Skeletal muscle cell (primary cell): ENCODE measurements around a stretch of chr13.

- RRBS: no CpG with 5 or more reads among the region's 10 CpGs
Measured at GRCh38 chr13:109685256-109685951, 101.0 kb downstream of the IRS2 start.

DNA sequence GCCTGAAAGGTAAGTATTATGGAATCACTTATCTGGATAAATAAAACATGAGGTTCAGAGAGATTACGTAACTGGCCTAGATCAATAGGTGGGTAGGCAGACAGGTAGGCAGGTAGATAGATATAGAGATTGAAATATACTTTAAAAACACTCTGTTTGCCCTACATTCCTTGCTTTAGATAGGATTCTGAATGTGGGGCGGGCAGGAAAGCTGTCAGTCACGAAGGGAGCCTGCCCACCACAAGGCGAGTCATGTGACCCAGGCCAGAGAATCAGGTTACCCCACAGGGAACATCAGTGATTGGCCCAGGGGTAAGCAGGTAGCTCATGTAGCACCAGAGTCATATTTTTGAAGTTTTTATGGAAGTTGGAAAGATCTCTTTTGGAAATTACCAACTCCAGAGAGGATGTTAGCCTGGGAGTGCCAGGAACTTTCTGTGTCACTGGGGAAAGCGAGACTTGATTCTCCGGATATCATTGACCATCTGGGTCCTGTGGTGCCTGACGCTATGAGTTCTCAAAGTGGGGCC lies 60.4 kb downstream of the IRS2 start:
- RRBS: no CpG with 5 or more reads among the region's 7 CpGs

DNA sequence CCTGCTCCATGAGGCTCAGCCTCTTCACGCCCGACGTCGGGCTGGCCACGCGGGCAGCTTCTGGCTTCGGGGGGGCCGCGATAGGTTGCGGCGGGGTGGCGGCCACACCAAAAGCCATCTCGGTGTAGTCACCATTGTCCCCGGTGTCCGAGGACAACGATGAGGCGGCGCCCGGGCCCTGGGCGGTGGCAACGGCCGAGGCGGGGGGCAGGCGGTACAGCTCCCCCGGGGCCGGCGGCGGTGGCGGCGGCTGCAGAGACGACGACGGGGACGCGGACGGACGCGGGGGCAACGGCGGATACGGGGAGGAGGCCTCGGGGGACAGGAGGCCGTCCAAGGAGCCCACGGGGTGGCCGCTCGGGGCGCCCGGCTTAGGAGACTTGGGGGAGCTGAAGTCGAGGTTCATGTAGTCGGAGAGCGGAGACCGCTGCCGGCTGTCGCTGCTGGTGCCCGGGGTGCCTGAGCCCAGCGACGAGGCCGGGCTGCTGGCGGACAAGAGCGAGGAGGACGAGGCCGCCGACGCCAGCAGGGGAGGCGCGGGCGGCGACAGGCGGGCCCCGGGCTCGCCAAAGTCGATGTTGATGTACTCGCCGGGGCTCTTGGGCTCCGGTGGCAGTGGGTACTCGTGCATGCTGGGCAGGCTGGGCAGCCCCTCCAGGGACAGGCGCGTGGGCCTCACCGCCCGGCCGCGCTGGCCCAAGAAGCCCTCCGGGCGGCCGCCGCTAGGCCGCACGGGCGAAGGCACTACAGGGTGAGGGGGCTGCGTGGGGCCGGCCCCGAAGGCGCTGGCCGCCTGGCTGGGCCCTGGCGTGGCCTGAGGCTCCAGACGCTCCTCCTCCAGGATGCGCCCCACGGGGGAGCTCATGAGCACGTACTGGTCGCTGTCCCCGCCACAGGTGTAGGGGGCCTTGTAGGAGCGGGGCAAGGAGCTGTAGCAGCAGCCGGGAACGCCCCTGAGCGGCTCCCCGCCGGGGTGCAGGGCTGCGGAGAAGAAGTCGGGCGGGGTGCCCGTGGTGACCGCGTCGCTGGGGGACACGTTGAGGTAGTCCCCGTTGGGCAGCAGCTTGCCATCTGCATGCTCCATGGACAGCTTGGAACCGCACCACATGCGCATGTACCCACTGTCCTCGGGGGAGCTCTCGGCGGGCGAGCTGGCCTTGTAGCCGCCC lies 3.3 kb downstream of the IRS2 start:
- RRBS: 95% methylated on average over 29 of the region's 123 CpGs

- RRBS: no CpG with 5 or more reads among the region's 1 CpG
Measured at GRCh38 chr13:109790122-109790589, 3.8 kb upstream of the IRS2 start.

DNA sequence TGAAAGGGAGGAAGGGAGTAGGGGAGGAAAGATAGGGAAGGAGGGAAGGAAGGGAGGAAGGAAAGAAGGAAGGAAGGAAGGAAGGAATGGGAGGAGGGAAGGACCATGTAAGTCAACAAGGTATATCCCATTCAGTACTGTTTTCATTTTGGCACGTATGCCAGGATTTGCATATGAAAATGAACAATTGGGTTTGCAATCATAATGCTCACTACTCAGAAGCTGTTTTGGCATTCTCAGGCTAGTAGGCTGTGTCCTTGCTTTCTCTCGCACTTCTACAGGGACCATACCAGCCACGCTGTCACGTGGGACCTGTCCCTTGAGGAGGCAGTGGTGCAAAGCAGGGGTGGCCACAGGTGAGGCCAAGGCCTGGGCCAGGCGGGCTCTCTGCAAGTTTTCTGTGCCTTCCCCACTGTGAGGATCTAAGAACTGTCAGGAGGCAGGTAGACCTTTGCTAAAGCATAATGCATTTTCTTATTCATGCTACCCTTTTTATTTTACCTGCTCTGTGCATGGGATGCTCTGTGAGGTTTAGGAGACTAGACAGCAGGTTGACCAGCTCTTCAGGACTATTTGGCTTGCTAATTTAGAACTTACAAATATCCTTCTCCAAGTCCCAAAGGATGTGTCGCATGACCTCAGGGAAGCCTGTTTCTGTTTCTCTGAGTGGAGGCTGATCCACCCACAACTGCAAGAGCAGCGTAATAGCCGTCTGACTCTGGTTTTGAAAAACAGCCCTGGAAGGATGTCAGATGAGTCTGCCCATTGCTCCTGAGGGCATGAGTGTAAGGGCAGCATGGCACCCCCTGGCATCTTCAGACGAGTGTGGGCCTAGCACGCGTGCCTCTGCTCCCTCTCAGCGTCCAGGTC lies 89.4 kb upstream of the IRS2 start:
- RRBS: no CpG with 5 or more reads among the region's 12 CpGs

DNA sequence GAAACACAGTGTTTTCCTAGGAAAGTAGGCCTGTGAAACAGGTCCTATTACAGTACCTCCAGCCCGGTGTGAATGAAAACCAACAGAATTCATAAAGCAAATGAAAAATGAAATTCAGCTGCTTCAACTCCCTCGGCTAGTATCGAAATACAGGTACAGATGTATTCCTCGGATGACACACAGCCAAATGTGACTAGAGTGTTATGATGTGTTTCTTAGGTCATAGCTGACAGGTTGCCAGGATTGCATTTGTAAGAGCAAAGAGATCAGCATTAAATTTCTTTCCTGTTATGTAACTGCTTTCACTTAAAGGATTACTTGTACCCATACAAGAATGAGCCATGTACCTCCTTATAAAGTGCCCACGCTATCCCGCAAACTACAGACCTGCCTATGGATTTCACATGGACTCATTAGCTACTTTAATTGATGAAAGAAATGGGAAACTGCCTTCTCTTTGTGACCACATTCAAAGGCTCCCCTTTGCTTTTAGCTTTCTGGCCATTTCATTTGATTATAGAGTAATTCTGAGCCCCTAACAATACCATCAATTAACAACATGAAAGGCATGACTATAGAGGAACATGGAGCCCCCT lies 152.2 kb upstream of the IRS2 start:
- RRBS: no CpG with 5 or more reads among the region's 6 CpGs

DNA sequence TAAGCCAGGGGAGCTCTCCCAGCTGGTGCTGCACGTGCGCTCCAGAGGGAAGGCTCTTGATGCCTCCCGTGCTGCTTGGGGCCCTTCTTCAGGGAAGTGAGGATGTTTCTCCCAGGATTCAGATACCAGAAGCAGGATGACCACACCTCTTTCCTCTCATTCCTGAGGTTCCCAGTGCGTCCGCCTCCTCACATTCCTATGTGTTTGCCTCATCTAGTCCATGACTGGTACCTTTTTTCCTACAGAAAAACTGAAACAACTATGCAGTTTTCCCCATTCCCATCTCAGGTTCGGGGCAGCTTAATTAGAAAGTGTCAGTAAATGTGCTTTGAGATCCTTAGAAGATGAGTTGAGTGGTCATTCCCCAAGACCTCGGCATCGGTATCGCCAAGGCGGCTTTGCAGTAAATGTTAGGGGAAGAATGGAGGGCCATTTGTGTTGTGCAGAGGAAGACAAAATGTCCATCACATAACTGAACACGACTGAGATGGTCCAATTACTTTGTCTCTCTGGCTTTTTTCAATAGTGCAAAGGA lies 231.1 kb upstream of the IRS2 start:
- RRBS: no CpG with 5 or more reads among the region's 11 CpGs

GRCh38 chr13:110122967-110123675 lies 183.8 kb downstream of the COL4A1 start:
- RRBS: no CpG with 5 or more reads among the region's 14 CpGs

- RRBS: no CpG with 5 or more reads among the region's 13 CpGs
Measured at GRCh38 chr13:110160954-110161600, 145.9 kb downstream of the COL4A1 start.

GRCh38 chr13:110171795-110172048 lies 135.2 kb downstream of the COL4A1 start:
- RRBS: no CpG with 5 or more reads among the region's 4 CpGs

GRCh38 chr13:110181200-110181584 lies 125.8 kb downstream of the COL4A1 start:
- RRBS: no CpG with 5 or more reads among the region's 11 CpGs

GRCh38 chr13:110207300-110207655 lies 99.7 kb downstream of the COL4A1 start:
- RRBS: no CpG with 5 or more reads among the region's 2 CpGs

GRCh38 chr13:110213844-110214221 lies 93.1 kb downstream of the COL4A1 start:
- RRBS: no CpG with 5 or more reads among the region's 7 CpGs

- RRBS: 50% methylated on average over 1 of the region's 8 CpGs
Measured at GRCh38 chr13:110246365-110247046, 60.5 kb downstream of the COL4A1 start.

DNA sequence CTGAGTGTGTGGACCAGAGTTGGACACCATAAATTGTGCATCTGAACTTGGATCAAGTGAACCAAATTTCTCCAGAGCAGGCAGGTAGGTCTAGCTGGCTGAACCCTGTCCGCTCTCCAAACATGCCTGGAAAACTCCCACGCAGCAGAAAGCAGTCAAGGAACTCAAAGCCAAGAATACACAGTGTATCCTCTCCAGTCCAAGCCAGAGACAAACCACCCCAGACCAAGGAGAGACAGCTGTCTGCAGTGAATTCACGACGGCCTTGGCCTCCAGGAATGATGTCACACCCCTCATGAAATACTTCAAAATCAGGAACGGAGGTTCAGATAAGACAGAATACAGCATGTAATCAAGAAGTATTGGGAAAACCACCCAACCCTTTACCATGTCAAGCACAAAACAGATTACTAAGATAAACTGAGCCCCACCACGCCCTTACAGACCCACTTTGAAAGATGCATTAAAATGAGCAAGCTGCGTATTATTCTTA lies 44.0 kb downstream of the COL4A1 start:
- RRBS: no CpG with 5 or more reads among the region's 7 CpGs

- RRBS: under 1% methylated on average over 18 of the region's 23 CpGs
Measured at GRCh38 chr13:110306572-110306830, 456 bp downstream of the COL4A1 start.

DNA sequence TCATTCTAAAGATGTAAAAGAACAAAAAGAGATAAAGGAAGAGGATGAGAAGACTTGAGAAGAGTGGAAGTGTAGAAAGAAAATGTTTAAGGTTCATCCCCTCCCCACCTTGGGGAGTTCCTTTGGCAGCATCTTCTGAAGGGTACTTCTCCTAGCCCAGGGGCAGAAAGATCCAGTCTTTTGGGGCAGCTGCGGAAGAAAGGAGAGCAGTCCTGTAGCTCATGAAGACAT lies 33.3 kb downstream of the COL4A2 start:
- RRBS: no CpG with 5 or more reads among the region's 1 CpG

- RRBS: no CpG with 5 or more reads among the region's 8 CpGs
Measured at GRCh38 chr13:110362981-110363483, 55.9 kb downstream of the COL4A2 start.

DNA sequence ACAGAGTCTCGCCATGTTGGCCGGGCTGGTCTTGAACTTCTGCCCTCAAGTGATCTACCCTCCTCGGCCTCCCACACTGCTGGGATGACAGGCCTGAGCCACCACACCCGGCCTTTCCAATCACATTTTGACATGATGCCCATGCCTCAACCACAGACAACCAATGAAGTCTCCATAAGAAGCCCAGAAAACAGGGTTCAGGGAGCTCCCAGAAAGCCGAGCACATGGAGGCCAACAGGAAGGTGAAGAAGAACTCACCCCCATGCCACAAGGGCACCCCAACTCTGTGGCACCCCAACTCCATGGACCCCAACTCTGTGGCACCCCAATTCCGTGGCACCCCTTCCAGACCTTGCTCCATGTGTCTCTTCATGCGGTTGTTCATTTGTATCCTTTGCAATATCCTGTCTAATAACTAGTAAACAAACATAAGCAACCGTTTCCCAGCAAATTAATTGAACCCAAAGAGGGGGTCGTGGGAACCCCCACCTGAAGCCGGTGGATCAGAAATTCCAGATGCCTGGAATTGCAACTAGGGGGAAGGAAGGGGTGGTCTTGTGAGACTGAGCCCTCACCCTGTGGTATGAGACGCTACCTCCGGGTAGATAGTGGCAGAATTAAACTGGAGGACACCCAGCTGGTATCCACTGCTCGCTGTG lies 11.5 kb downstream of the RAB20 start:
- RRBS: no CpG with 5 or more reads among the region's 13 CpGs

DNA sequence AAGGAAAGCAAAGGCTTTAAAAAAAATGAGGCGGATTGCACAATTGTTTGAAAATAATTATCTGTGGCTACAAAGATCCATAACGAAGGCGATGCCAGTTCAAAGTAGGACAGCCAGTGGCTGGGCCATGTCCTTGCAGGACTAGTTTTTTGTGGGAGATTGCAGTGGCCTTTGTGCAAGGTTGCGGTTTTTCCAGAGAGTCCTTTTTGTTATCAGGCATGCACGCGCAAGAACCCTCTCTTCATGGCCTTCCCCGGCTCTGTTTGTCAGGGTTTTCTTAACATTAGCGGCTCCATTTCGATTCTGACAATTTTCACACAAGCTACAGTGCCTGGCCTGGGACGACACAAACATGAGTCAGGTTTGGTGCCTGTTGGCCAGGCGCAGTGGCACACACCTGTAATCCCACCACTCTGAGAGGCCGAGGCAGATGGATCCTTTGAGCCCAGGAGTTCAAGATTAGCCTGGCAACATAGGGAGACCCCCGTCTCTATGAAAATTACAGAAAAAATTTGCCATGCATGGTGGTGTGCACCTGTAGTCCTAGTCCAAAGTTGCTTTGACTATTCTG lies 1.8 kb upstream of the RAB20 start:
- RRBS: no CpG with 5 or more reads among the region's 13 CpGs